Thyroid gland (tissue), 7 donors: ENCODE measurements around the genes CLK1 and ALS2.

DNA sequence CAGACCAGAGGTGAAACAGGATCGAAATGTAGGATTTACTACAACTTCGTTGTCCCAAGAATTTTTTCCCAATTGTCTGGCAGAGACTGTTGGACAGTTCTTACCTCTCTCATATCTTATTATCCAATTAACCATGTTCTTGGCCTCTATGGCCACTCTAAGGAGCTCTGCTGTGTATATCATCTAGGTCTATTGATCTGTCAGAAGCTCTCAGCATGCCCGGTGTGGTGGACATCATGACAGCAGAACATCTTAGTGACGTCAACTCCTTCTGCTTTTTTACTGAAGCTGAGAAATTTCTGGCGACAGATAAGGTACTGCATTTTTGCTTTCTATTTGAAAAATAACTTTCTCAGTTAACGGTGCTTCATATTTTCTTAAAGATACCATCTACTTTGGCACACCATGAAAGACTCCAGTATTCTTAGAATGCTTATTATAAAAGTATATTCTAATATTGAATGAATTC is 35.2 kb downstream of the AOX1 start:
- PRO-cap, 2 experiments: no peak in any of the 2 experiments
- RAMPAGE, long total RNA, 5 experiments: no peak in any of the 5 experiments

GRCh38 chr2:200712975-200713888 is 98.5 kb upstream of the BZW1 start:
- PRO-cap, 2 experiments: peak in 2 of 2 experiments; most common plus-strand start chr2:200713326 (in 1); most common minus-strand start chr2:200713183 (in 1)
- RAMPAGE, long total RNA, 5 experiments: no peak in any of the 5 experiments

- PRO-cap, 2 experiments: no peak in any of the 2 experiments
- RAMPAGE, long total RNA, 5 experiments: no peak in any of the 5 experiments
Observed at GRCh38 chr2:200742378-200742807, 69.3 kb upstream of the BZW1 start.

DNA sequence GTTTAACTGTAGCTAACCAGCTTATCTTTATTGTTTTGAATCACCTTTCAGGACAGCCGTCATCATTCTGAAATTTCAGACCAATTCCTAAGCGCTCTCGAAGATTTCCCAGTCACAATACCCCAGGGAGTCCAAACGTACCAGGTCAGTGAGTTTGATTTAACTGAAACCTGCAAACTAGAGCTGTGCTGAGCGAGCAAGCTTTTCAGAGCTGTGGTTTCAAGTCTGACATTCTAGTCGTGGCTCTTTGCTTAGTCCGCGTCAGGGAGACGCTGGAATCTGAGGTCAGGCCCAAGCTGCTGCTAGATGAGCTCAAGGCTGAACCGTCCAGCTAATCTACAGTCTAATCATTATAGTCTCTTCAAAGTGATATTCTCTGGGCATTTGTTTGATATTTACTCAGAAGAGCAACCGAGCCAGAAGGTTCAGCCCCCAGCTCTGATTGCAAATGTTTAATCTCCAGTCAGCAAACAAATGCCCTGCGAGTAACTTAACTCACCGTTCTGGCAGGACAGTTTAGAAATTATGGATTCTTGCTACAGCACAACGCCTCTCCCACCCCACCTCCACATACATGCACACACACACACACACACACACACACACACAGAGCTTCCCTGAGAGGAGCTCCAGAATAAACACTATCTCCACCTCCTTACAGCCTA is 63.7 kb upstream of the BZW1 start:
- PRO-cap, 2 experiments: no peak in any of the 2 experiments
- RAMPAGE, long total RNA, 5 experiments: no peak in any of the 5 experiments

- PRO-cap, 2 experiments: no peak in any of the 2 experiments
- RAMPAGE, long total RNA, 5 experiments: no peak in any of the 5 experiments
Observed at GRCh38 chr2:200795163-200795619, 16.5 kb upstream of the BZW1 start.

DNA sequence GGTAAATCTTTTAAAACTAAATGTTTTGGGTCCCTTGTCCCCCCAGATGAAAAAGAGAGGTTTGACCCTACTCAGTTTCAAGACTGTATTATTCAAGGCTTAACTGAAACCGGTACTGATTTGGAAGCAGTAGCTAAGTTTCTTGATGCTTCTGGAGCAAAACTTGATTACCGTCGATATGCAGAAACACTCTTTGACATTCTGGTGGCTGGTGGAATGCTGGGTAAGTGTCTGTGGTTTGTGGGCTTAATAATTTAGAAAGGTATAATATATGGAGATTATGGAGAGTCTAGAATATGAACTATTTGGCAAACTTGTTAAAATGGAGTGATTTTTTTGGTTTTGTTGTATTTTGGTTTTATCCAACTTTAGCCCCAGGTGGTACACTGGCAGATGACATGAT is 3.6 kb downstream of the BZW1 start:
- PRO-cap, 2 experiments: no peak in any of the 2 experiments
- RAMPAGE, long total RNA, 5 experiments: no peak in any of the 5 experiments

DNA sequence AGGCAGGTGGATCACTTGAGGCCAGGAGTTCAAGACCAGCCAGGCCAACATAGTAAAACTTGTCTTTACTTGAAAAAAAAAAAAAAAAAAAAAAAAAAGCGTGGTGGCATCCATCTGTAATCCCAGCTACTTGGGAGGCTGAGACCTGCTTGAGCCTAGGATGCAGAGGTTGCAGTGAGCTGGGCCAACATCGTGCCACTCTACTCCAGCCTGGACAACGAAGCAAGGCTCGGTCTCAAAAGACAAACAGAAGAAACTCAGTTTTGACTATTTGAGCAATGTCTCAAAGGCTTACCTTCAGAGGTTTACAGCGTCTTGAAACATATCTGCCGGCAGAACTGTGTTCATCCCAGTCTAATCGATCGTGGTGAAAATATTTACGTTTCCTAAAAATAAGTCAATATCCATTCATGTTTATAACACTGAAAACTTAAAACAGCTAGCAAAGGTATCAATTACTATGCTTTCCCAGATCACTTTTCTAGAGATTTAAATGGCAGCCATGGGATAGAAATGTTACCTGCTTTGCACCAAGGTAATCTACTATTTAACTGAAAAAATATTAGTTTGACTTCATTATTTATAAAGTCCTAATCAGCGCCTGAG is 10.7 kb downstream of the CLK1 start:
- PRO-cap, 2 experiments: no peak in any of the 2 experiments
- RAMPAGE, long total RNA, 5 experiments: no peak in any of the 5 experiments

GRCh38 chr2:200861535-200861992 is 2.9 kb downstream of the CLK1 start:
- PRO-cap, 2 experiments: peak in 1 of 2 experiments; most common minus-strand start chr2:200861780 (in 1)
- RAMPAGE, long total RNA, 5 experiments: no peak in any of the 5 experiments

GRCh38 chr2:200864533-200865546 is at the start of gene CLK1:
CLK1 (minus strand) TSS chr2:200864658.
- PRO-cap, 2 experiments: peak in 2 of 2 experiments; most common plus-strand start chr2:200864788 (in 1); most common minus-strand start chr2:200864658 (in 2)
- RAMPAGE, long total RNA, 5 experiments: start-site peak on the minus strand in 5 of 5 experiments, at chr2:200864568-200864708 at its widest, 18 to 3,561 reads per replicate

- PRO-cap, 2 experiments: no peak in any of the 2 experiments
- RAMPAGE, long total RNA, 5 experiments: no peak in any of the 5 experiments
Observed at GRCh38 chr2:200968072-200968892, 4.8 kb upstream of the ORC2 start.

- PRO-cap, 2 experiments: no peak in any of the 2 experiments
- RAMPAGE, long total RNA, 5 experiments: no peak in any of the 5 experiments
Observed at GRCh38 chr2:201169018-201169533, 13.9 kb upstream of the CASP10 start.

- PRO-cap, 2 experiments: no peak in any of the 2 experiments
- RAMPAGE, long total RNA, 5 experiments: no peak in any of the 5 experiments
Observed at GRCh38 chr2:201176123-201176799, 6.7 kb upstream of the CASP10 start.

DNA sequence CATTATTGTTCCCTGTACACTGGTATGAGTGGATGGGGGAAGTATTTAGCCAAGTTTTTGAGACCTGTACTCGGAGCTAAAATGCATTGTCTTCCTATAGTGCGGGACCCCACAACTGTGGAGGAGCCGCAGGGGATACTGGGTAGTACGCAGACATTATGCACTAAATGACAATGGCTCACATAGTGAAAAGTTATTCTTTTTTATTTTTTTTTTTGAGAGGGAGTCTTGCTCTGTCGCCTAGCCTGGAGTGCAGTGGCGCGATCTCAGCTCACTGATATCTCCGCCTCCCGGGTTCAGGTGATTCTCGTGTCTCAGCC is 26.1 kb upstream of the CASP8 start:
- PRO-cap, 2 experiments: no peak in any of the 2 experiments
- RAMPAGE, long total RNA, 5 experiments: no peak in any of the 5 experiments

GRCh38 chr2:201451828-201452373 is 361 bp downstream of the STRADB start:
- PRO-cap, 2 experiments: peak in 2 of 2 experiments; most common plus-strand start chr2:201451936 (in 1)
- RAMPAGE, long total RNA, 5 experiments: no peak in any of the 5 experiments

- PRO-cap, 2 experiments: peak in 2 of 2 experiments; most common plus-strand start chr2:201642612 (in 1); most common minus-strand start chr2:201642670 (in 2)
- RAMPAGE, long total RNA, 5 experiments: start-site peak on the plus strand in 3 of 5 experiments, at chr2:201642711-201642780 at its widest, 5 to 22 reads per replicate; start-site peak on the minus strand in 1 of 5 experiments, at chr2:201642681-201642708 at its widest, 137 reads per replicate
Observed at GRCh38 chr2:201642238-201642931, 918 bp downstream of the TMEM237 start.

DNA sequence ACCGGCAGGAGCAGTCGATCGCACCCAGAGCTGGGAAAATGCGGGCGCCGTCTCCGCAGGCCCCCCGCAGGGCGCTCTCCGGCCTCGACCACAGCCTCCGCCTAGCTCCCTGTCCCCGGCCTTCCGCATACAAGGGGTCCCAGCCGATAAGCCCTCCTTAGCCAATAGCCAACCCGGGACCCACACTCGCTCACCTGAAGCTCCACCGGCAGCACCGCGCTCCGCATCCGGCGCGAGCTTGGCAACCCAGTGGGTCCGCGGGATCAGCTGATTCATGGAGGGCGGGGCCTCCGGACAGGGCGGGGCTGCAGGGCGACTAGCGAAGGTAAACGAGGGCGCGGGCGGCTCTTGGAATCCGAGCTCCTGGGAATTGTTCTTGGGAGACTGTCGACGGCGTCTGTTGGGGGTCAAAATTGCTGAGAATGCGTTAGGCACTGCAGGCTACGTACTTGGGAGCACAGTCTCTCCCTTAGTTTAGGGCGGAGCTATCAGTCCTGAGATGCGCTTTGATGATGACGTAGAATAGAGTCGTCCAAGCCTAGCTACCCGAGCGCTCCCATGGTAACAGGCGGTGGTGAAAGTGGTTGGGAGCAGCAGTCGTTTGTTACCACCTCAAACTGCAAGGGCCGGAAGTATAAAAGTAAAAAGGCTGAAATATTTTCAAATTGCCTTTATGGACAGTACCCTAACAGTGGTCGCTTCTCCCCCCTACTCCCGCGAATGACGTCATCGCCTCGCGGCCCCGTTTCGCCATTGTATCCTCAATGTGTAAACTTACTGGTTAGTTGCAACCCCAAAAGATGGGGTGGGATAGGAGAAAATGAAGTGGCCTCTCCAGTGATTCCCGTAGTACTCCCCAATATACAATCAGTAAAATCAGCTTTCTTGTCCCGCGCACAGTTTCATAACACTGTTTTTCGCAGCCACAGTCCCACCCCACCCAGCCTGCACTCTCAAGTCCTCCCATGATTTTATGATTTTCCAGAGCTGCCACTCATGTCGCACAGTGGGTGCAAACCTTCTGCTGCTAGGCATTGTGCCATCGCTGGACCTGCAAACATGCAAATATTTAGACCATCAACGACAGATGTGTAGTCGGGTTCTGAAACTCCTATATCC is at the start of gene ALS2:
Gene ALS2, minus strand, starts transcription at position 251 of the 1,119 bp plus-strand sequence.
- PRO-cap, 2 experiments: peak in 2 of 2 experiments; most common plus-strand start position 319 of the sequence (in 1); most common minus-strand start position 213 of the sequence (in 1)
- RAMPAGE, long total RNA, 5 experiments: start-site peak on the minus strand in 2 of 5 experiments, centred at positions 218 to 228 of the sequence, 68 to 105 reads per replicate

DNA sequence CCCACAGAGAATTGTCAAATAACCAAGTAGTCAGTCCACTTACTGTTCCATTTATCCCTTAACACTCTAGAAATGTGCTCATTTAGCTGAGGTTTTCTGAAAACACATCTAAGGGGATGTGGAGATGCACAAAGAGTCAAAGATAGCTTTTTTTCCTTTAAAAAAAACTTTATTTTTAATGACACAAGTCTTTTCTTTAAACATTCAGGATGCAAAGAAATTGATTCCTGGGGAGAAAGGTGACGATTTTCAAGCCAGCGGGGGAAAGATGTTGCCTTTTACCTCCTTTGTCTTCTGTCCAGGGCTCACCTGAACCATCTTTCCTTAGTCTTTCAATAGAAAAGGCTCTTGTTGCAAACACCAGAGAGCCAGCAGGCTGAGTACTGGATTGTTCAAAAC is 55.6 kb upstream of the FZD7 start:
- PRO-cap, 2 experiments: no peak in any of the 2 experiments
- RAMPAGE, long total RNA, 5 experiments: no peak in any of the 5 experiments

- PRO-cap, 2 experiments: no peak in any of the 2 experiments
- RAMPAGE, long total RNA, 5 experiments: no peak in any of the 5 experiments
Observed at GRCh38 chr2:202113496-202113945, 40.5 kb downstream of the KIAA2012 start.

- PRO-cap, 2 experiments: no peak in any of the 2 experiments
- RAMPAGE, long total RNA, 5 experiments: no peak in any of the 5 experiments
Observed at GRCh38 chr2:202290868-202291489, 25.4 kb downstream of the NOP58 start.

- PRO-cap, 2 experiments: no peak in any of the 2 experiments
- RAMPAGE, long total RNA, 5 experiments: no peak in any of the 5 experiments
Observed at GRCh38 chr2:202302575-202303130, 37.1 kb downstream of the NOP58 start.